ENCODE results near the gene DAZ1.

DNA sequence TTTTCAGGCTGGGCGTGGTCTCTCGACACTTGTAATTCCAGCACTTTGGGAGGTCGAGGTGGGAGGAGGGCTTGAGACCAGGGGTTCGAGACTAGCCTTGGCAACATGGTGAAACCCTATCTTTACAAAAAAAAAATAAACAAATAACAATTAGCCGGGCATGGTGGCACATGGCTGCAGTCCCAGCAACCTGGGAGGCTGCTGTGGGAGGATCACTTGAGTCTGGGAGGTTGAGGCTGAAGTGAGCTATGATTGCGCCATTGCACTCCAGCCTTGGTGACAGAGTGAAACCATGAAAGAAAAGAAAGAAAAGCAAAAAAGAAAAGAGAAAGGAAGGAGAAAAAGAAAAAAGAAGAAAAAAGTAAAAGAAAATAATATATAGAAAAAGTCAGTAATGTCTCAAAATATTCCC, 378.3 kb upstream of the AMELY start:
- RRBS = no CpG with 5 or more reads among the region's 6 CpGs

- RRBS = no CpG with 5 or more reads among the region's 21 CpGs
Measured at GRCh38 chrY:11098725-11099146, 1571.1 kb downstream of the TSPY10 start.

- RRBS = no CpG with 5 or more reads among the region's 5 CpGs
Measured at GRCh38 chrY:11116912-11117353, 1584.1 kb upstream of the USP9Y start.

- RRBS = no CpG with 5 or more reads among the region's 52 CpGs
Measured at GRCh38 chrY:12905012-12905952, 614 bp downstream of the DDX3Y start.

GRCh38 chrY:13435809-13436465, 43.9 kb downstream of the UTY start:
- RRBS = no CpG with 5 or more reads among the region's 20 CpGs

- RRBS = 84% methylated on average over 5 of the region's 71 CpGs
Measured at GRCh38 chrY:15455784-15456527, 931.6 kb downstream of the NLGN4Y start.

DNA sequence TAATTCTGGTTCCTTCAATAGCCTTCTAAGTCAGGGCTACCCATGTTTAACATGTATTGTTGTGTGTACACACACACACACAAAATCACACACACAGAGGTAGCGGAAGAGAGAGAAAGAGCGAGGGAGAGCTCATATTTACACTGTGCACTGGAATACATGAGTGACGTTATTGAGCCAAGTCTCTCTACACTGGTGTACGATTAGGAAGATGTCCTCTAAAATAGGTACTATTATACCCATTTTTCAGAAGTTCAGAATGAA, 1343.0 kb downstream of the NLGN4Y start:
- RRBS = no CpG with 5 or more reads among the region's 4 CpGs

GRCh38 chrY:19107607-19108108, 334.1 kb upstream of the HSFY2 start:
- RRBS = no CpG with 5 or more reads among the region's 8 CpGs

- RRBS = no CpG with 5 or more reads among the region's 24 CpGs
Measured at GRCh38 chrY:23198946-23199409, at the start of gene DAZ1. Gene DAZ1, minus strand, starts transcription at chrY:23199008.